AG10803 (cell line): ENCODE results near the genes SLC35B3, TMEM14B and SMIM13.

- RRBS, result no CpG with 5 or more reads among the region's 11 CpGs
Measured at GRCh38 chr6:7887777-7888496, 22.7 kb downstream of the TXNDC5 start.

DNA sequence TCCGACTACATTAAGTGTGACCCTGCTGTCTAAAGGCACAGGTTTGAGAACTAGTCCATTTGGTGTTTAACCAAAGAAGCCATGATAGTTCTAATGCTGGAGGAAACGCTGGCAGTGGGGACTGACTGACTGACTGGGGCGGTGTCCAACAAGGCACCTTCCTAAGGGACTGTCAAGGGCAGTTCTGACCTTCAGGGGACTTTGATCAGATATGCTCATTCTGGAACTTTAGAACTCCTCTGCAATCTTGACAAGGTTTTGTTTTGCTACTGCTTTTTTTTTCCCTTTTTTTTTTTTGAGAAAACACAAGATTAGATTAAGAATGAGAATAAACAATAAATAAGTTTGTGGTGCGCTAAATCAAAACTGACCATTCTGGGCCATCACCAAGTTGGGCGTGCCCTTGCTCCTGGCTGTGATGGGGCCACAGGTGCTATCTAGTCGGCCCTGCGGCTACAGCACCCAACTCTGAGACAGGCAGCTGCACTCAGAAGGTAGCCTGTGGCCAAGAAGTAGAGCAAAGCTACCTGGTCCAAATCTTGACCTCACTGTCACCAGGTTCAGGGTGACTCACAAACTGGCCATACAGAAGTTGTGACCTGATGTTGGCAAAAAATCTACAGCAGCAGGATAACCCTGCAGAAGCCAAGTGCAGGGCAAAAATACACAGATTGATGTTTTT is 3.6 kb downstream of the TXNDC5 start:
- RRBS, result no CpG with 5 or more reads among the region's 7 CpGs

- RRBS, result 64% methylated on average over 2 of the region's 17 CpGs
Measured at GRCh38 chr6:7911358-7911960, 871 bp upstream of the TXNDC5 start.

DNA sequence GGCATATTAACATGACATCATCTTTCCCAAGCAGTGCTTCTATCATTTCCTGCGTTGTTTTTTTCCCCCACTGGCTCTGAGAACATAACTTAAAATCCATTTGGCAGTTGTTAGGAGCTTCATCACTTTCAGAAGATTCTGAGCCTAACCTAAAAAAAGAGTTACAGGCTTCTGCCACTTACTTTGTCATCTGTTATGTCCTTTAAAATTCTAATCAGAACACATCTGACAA is 35.9 kb downstream of the BLOC1S5 start:
- RRBS, result no CpG with 5 or more reads among the region's 1 CpG

DNA sequence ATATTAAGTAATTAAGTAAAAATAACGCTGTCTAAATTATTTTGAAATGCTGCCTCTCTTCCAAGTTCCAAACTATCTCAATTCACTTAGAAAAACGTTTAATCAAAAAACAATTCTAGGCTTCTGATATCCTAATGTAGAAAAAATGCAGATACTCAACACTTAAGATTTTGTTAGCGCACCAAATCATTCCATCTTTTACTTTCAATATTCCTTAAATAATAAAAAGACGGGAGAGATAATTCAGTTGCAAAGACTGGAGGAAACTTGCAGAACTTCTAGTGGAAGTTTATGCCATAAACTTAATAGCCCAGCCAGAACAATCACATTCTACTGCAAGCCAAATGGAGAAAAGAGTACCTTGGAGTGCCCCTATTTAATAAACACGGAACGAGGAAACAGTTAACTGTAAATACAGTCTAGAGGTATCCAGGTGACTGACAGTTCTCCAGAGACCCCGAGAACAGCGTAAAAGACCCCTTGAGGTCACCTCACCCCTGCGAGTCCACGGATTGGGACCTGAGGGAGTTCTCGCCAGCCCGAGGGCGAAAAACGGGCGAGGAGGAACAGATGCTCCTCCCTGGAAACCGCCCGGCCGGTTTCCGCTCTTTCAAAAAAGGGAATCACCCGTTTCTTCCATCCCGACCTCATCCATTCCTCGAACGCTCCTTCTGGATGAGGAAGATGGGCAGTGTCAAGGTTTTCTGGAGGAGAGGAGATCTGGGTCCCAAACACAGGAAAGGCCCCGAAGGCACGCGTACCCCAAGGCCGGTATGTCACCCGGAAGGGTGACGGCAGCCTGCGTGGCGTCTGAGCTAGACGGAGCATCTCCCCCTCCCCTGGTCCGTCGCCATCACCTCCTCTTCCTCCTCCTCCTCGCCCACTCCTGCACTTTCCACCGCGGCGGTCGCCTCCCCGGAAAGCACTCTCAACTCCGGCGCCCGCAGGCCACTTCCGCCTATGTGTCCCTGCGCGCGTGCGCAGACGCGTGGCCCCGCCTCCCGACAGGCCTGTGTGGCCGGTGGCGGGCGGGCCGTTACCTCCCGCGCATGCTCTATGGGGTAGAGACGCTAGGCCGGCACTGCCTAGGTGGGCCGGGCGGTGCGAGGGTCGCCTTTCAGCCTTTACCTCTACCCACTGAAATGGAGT is at the start of gene SLC35B3:
TSS of gene SLC35B3 (minus strand) at position 964 of the 1,149 bp plus-strand sequence.
- RRBS, result 1% methylated on average over 16 of the region's 64 CpGs

DNA sequence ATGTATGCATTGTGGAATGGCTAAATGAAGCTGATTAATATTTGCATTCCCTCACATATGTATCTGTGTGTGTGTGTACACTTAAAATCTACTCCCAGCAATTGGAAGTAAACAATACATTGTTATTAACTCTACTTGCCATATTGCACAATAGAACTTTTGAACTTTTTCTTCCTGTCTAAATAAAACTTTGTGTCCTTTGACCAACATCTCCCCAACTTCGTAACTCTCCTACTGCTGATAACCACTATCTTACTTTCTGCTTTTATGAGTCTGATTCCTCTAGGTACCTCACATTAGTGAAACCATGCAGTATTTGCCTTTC is 220.7 kb upstream of the SLC35B3 start:
- RRBS, result no CpG with 5 or more reads among the region's 1 CpG

- RRBS, result 32% methylated on average over 6 of the region's 31 CpGs
Measured at GRCh38 chr6:10397585-10398485, 17.0 kb downstream of the TFAP2A start.

DNA sequence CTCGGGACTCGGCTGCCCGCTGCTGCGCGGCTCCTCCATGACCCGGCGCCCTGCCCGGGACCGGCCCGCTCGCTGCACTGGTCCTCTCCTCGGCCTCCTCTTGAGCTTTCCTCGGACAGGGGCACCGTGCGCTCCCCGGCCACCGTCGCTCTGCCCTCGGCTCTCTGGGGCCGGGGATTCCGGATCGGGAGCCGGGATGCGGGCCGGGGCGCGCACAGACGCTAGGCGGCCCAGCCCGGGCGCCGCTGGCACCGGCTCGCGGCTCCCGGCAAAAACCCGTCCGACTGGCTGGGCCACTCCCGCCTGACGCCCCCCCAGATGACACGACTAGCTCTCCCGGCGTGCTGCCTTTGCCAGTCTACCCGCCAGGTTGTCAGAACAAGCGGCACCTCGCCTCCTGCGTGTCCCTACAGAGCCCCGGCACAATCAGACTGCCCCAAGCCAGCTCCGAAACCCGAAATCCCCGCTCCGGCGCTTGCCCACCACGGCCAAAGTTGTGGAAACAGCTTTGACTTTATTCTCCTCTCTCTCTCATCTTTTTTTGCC is 2.1 kb downstream of the TFAP2A start:
- RRBS, result 2% methylated on average over 25 of the region's 54 CpGs

GRCh38 chr6:10416763-10417556 is 2.1 kb upstream of the TFAP2A start:
- RRBS, result 39% methylated on average over 17 of the region's 44 CpGs

- RRBS, result 1% methylated on average over 11 of the region's 50 CpGs
Measured at GRCh38 chr6:10747243-10747939, at the start of gene TMEM14B. Gene TMEM14B, plus strand, starts transcription at chr6:10747805.

DNA sequence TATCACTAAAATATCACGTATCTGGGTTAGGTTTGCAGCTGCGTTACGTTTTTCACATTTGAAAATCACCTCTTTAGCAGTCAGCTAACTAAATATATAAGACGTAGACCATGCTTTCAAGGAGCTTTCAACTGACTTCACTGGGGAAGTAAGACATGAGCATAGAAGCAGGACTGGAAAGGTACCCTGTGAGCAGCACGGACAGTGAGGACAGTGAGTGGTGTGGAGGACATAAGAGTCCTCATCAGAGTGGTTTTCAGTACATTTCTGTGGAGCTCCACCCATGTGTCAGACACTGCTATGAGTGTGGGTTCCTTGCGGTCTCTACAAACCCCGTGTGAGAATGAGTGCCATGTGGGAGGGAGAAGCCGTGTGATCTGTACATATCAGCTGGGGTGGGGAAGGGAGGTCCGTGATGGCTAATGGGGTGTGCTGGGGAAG is 4.1 kb downstream of the TMEM14B start:
- RRBS, result no CpG with 5 or more reads among the region's 9 CpGs

DNA sequence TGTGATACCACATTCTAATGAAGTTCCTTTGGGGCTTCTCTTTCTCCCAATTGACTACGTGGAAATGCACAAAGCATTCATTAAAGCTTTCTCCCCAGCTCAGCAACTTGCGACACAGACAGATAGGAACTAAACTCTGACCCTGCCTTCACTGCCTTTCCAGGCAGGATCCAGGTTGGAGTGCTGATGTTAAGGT is 23.1 kb upstream of the ELOVL2 start:
- RRBS, result no CpG with 5 or more reads among the region's 2 CpGs

DNA sequence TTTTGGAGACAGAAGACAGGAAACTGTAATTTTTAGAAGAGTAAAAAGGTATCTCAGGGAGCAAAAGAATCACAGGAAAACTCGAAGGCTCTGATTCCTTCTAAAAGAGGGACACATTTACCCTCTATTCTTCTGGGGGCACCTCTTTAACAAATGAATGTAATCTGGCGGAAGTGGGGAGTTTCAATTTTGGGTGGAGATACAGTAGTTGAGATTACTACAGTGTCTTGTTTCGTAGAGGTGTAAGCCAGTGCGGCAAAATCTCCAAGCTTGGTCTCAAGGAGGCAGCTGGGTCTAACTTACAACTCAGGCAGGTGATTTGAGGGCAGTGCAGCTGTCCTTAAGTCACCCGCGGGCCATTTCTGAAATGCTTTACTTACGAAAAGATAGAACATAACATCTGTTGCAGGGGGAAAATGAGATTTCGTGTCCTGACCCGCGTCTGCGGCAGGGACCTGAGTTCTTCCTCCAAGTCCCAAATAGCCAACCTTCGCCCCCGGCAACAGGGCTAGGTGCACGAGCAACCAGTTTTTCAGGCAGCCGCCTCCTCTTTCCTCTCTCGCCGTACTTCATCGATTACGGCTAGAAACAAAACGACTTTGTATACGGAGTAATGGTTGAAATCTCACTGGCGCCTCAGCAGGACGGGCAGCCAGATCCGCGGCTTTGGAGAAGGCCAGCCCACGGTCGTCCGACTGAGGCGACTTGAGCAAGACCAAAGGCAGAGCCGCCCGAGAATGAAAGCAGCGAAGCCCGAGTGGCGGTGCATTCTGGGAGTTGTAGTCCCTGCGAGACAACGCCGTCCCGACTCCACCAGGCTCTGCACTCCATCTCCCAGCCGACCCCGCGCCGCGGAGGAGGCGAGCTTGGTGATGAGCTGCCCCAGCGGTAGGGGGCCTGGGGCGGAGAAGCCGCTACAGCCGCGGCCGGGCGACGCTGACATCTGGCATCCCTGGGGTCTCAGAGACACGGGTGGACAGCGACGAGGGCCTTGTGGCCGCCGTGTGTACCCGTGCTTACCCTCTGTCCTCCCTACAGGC is at the start of gene SMIM13:
TSS of gene SMIM13 (plus strand) at position 905 of the 1,040 bp plus-strand sequence.
- RRBS, result no CpG with 5 or more reads among the region's 58 CpGs

- RRBS, result no CpG with 5 or more reads among the region's 7 CpGs
Measured at GRCh38 chr6:11194874-11195192, 37.6 kb downstream of the NEDD9 start.

DNA sequence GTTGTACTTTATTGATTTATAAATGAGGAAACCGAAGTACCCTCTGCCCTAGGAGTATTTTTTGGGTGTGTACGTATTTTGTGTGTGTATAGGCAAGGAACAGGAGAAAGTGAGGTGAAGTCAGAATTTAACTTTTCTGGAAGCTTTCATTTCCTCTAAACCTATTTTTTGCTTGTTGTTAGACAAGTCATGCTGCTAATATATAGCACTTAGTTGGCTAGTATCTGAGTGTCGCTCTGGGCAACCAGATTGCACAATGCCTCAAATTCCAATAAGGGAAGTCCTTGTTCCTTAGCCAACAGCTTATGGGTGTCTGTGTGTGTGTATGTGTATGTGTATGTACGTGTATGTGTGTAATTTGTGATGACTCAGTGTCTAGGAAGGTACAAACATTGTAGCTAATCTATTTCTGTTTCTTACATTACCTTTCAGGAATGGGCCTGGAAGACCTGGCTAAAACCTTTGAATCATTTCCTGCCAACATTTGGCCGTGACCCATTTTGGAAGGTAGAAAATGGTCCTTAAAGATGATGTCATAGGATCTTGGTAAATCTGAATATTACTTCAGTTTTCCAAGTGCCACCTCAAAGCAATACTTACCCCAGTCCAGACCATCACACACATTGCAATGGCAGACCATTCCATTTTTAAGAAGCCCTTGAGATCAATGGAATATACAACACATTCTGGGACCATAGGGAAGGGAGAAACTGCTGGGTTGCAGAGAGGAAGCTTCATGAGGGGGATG is 25.3 kb downstream of the NEDD9 start:
- RRBS, result no CpG with 5 or more reads among the region's 5 CpGs

GRCh38 chr6:11214204-11215370 is 17.9 kb downstream of the NEDD9 start:
- RRBS, result no CpG with 5 or more reads among the region's 25 CpGs

- RRBS, result no CpG with 5 or more reads among the region's 6 CpGs
Measured at GRCh38 chr6:11217981-11218601, 14.4 kb downstream of the NEDD9 start.

DNA sequence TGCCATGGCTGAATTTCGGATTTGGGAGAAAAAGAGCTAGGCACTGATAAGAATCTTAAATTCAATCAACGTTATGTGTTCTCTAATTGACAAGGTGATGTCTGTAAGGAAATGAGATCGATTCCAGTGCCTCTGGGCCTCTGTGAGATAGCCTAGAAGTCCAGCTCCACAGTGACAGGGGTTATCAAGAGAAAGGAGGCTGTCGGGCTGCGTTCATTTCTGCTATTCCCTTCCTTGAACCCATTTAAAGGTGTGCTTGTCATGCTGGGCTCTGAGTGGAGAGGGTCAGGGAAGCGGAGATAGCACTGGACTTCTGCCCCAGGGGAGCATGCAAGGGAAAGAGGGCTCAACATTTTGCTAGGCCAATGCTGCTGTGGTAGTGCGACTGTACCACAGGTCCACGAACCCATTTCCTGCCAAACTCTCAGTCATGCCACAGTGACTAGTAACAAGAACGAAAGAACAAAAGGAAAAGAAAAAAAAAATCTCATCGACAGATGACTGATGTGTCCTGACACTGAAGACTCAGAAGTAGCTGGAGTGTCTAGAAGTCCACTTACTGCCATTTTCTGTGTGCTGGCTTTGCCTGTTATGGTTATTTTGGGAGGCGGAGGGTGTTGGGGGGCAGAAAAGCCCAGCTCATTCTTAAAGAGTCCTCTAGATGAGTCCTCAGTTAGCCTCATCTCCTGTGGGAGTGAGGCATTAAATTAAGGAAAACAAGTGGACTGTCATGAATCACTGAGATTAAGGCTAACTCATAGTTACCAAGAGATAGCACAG is 8.1 kb downstream of the NEDD9 start:
- RRBS, result no CpG with 5 or more reads among the region's 11 CpGs

DNA sequence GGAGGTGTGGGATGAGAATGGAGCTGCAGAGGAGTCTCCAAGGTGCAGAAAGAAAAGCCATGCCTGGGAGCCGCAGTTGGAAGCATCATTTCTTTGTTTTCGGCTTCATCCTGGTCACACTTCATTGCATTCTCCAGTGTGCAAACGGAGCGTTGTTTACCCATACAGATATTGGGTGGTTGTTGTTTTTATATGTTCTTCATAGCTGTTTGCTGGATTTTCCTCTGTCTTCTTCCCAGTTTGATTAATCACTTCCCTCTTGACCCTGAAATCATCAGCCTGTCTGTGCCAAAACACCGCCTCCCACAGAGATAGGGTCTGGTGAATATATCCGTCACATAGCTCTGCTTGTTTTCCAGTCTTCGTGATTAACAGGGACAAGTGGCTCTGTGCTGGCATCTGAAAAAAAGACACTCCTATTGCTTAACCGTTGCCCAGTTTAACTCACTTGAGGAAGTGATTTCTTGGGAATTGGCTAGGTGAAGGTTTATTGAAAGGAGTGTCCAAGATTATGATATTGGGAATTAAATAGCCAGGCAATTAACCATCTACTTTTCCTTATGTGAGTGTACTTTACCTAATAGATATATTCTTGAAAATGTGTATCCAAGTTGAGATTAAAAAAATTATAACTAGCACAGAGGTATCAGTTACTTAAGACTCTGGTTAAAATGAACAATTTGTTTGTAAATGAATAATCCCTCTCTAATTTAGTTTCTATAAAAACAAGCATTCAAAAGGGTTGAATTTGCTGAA is 40.4 kb upstream of the NEDD9 start:
- RRBS, result no CpG with 5 or more reads among the region's 8 CpGs

DNA sequence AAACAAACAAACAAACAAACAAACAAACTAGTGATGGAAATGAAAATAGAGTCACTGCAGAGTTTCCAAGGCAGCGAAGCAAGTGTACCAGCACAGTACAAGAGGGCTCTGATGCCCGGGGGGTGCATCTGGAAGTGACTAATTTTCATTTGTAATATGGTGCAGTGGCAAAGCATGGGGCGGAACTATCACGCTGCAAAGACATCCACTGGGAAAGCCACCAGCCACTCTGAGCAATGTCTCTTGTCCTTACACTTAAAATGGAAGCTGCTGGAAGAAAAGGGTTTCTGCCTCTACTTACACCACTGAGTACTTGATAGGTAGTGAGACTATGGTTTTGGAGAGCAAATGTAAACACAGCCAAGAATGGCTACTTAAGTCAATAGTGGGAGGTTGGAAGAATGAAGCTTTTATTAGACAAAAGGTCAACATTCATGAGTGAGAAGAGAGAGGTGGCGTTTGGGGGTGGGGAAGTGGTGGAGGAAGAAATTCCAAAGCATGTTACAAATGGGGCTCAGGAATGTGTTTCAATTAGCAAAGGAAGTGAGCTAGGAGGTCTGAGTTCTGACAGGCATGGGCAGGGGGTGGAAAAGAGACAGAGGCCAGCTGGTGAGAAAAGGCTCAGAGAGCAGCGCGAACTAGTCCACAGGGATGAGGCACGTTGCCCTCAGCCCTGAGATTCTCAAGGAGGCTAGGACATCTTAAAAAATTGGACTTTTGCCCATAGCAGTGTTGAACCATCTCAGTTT is 44.6 kb upstream of the NEDD9 start:
- RRBS, result no CpG with 5 or more reads among the region's 8 CpGs